Body of pancreas (tissue), 2 donors: ENCODE measurements around the gene ZNF574.

DNA sequence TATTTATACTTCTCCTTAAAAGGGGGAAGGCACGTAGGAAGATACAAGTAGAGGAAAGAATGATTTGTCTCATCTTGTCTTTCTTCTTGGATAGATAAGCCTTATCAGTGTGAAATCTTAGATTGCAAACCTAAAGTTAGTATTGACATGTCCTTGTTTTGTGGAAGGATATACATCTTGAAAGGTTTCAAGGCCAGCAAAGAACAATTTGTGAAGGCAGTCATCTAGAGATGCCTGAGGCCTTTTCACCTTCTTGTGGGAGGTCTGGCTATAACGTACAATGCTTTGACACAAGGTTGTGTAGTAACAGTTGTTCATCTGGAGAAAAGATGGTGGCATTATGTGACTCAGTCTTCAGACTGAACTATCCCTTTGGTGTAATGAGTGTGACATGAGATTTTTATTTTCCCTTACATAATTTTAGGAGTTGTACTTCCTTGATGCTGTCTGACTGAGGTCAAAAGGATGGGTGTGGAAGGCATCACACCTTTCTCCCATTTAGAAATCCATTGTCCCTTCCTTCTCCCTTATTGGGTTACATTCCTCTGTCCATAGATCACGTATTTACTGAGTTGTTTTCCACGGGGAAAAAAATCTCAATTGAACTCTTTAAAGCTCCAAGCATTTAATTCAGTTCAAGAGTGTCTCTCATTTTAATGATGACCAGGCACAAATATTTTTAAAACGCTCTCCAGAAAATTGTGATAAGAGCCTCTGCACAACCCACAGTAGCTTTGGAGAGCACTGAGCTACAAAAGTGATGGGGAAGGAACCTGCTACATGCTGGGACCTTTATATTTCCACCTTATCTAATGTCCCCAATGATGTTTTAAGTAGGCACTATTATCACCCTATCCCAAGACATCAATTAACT, 14.4 kb upstream of the CEACAM6 start:
- PRO-cap = no peak
- RAMPAGE, long total RNA, 2 experiments = no peak in any of the 2 experiments

- PRO-cap = unidirectional peak, minus-strand start at chr19:41897843
- RAMPAGE, long total RNA, 2 experiments = no peak in any of the 2 experiments
Observed at GRCh38 chr19:41897603-41897963, 14.6 kb downstream of the ARHGEF1 start.

DNA sequence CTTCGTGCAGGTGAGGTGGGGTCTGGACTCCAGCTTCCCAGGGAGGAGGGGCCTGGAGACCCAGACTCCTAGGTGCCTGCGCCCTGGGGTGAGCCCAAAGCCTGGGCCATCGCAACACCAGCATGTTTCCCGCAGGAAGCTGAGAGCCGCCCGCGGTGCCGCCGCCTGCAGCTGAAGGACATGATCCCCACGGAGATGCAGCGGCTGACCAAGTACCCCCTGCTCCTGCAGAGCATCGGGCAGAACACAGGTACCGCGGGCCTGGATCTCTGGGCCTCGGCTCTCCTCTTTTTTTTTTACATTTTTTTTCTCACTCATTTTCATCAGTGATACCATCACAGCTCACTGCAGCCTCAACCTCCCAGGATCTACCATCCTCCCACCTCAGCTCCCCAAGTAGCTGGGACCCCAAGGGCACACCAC, 19.7 kb downstream of the ARHGEF1 start:
- PRO-cap = unidirectional peak, minus-strand start at position 167 of the sequence
- RAMPAGE, long total RNA, 2 experiments = no peak in any of the 2 experiments

DNA sequence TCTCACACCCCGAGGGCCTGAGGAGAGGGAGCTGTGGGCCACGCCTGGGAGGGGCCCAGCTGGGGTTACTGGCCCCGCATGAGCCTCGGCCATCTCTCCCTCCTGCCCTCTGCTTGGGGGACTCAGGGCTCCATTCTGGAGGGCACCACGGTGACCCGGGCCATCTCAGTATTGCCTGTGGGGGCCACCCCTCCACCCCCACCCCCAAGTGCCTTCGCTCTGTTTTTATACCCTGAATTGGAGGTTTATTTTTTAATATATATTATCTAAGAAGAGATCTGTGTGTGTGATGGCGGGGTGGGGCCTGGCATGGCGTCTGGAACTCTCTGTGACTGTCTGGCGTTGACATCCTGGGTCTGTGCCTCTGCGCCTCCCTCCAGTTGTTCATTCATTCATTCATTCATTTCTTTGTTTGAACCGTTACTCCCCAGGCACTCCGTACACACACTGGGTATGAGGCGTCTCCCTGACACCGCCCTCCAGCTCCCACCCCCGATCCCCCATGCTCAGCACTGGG, 21.0 kb downstream of the ERFL start:
- PRO-cap = no peak
- RAMPAGE, long total RNA, 2 experiments = no peak in any of the 2 experiments

DNA sequence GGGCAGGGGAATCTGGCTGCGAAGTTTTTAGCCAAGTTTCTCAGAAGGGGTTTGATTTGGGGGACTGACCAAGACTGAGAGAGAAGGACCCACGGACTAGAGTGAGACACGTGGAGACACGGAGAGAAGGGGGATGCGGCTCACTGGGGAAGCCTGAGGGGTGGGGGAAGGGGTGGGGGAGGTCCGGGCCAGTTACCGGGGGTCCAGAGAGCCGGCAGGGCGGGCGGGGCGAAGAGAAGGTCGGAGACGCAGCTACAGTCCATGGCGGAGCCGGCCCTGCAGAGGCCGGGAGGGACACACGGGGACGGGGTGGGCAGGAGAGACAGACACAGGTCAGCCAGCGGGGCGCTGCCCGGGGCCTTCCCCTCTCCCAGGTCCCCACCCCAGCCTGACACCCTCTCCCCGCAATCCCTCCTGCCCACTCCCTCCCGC, 15.6 kb downstream of the ERFL start:
- PRO-cap = no peak
- RAMPAGE, long total RNA, 2 experiments = no peak in any of the 2 experiments

- PRO-cap = no peak
- RAMPAGE, long total RNA, 2 experiments = no peak in any of the 2 experiments
Observed at GRCh38 chr19:41913089-41913453, 15.2 kb downstream of the ERFL start.

DNA sequence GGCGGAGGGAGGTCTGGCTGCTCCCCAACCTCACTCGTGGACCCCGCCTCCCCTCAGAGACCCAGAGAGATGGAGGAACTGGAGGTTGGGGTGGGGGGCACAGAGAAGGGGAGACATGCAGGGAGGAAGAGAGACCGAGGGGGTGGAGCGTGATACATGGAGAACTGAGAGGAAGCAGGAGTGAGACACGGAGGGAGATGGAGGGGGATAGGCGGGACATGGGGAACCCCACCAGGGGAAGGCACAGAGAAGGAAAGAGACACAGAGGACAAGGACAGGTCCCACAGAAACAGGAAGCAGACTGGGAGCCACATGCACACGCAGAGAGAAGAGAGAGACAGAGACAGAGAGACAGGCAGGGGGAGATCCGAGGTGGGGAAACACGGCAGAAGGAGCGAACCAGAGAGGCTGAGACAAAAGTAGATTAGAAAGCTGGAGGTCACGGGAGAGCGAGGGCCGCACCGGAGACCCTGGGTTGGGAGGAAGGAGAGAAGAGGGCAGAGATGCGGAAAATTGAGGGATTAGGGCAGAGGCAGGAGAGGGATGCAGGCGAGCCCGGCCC, 7.0 kb downstream of the ERFL start:
- PRO-cap = no peak
- RAMPAGE, long total RNA, 2 experiments = no peak in any of the 2 experiments

- PRO-cap = no peak
- RAMPAGE, long total RNA, 2 experiments = no peak in any of the 2 experiments
Observed at GRCh38 chr19:41936476-41936694, 8.1 kb upstream of the ERFL start.

DNA sequence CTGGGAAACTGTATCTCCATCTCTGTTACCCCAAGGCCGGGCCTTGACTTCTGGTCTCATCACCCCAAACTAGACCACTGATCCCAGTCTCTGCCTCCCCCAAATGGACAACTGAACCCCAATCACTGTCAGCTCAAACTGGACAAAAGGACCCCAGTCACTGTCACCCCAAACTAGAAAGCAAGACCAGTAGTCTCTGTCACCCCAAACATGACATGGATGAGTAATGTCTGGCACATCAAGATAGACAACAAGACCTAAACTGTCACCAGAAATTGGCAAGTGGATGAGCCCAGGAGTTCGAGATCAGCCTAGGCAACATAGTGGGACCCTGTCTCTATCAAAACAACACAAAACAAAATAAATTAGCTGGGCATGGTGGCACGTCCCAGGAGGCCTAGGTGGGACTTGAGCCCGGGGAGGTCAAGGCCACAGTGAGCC, 12.1 kb downstream of the RABAC1 start:
- PRO-cap = no peak
- RAMPAGE, long total RNA, 2 experiments = no peak in any of the 2 experiments

DNA sequence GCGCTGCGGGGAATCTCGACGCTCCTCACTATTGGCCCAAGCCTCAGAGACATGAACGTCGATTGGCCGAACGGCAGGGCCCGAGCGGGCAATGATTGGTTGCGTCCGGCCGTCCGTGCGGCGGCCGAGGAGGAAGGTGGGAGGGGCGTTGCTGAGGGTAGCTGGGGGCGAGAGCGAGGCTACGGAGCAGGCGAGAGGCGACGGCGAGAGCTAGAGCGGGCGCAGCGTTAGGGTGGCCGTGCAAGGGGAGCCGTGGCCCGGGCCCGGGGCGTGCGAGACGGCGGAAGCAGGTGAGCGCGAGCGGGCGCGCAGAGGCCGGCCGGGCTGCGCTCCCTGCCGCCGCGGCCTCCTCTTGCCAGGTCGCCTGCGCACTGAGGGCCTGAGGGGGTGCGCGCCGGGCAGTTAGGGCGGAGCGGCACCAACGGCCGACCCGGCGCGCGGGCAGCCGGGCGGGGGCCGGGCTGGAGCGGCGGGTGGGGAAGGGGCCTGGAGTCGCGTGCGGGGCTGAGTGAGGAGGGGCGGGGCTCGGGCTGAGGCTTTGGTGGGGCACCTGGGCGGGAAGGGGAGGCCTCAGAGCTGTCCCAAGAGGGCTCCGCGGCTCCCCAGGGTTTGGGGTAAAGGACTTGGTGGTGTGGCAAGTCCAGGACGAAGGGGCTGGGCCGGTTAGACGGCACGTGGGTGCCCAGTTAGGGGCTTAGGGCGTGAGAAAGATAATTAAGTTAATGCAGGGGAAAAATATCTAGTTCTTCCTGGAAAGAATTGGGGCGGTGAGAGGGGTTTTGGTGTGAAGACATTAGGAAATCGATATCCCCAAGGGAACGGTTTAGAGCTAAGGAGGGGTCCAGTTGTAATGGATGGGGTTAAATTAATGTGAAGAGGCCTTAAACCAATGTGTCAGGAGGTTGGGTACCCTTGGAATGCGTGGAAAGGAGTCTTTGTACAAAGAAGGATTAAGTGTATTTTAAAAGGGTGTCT, at the start of gene ZNF574:
Gene ZNF574 (plus strand): TSS at position 170 of the 975 bp plus-strand sequence.
- PRO-cap = bidirectional peak, plus-strand start at position 189 of the sequence, minus-strand start outside the sequence; bidirectional peak, plus-strand start at position 374 of the sequence, minus-strand start at position 373 of the sequence
- RAMPAGE, long total RNA, 2 experiments = start-site peak on the plus strand in 2 of 2 experiments, centred at positions 161 to 177 of the sequence, 31 to 44 reads per replicate

- PRO-cap = no peak
- RAMPAGE, long total RNA, 2 experiments = no peak in any of the 2 experiments
Observed at GRCh38 chr19:42079485-42080274, 3.7 kb downstream of the ZNF574 start.

- PRO-cap = bidirectional peak, plus-strand start at chr19:42115594, minus-strand start at chr19:42115439
- RAMPAGE, long total RNA, 2 experiments = no peak in any of the 2 experiments
Observed at GRCh38 chr19:42115249-42116154, 16.7 kb downstream of the POU2F2 start.

- PRO-cap = no peak
- RAMPAGE, long total RNA, 2 experiments = start-site peak on the minus strand in 1 of 2 experiments, at chr19:42248637-42248864 at its widest, 7 reads per replicate
Observed at GRCh38 chr19:42248450-42248892, 6.1 kb upstream of the GSK3A start.

- PRO-cap = bidirectional peak, plus-strand start at chr19:42256114, minus-strand start at chr19:42256076
- RAMPAGE, long total RNA, 2 experiments = no peak in any of the 2 experiments
Observed at GRCh38 chr19:42255718-42256665, 1.1 kb upstream of the ERF start.

DNA sequence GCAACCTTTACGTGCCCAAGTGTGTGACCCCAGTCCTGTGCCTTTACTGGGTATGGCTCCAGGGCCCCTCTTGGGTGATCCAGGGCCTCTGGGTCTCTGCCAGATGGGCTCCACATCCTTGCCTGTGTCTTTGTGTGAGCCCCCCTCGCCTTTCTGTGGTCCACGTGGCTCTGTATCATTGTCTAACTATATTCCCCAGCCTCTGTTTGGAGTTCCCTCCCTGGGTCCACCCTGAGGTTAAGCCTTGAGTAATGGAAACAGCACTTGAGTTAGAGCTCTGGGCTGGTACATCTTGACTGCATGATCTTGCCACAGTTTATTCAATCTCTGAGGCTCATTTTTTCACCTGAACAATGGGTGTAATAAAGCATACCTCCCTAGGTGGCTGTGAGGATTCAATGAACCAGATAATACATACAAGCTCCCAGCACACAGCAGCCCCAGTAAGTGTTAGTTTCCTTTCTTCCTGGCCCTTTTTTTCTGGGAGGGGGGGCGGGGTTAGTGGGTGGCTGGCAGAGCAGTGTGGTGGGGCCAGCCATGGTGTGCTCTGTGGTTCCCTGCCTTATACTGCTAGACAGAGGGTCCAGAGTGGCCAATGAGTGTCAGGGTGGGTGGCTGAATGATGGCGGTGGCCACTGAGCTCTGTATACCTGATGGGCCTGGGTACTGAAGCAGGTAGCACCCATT, 13.5 kb downstream of the CIC start:
- PRO-cap = no peak
- RAMPAGE, long total RNA, 2 experiments = no peak in any of the 2 experiments

DNA sequence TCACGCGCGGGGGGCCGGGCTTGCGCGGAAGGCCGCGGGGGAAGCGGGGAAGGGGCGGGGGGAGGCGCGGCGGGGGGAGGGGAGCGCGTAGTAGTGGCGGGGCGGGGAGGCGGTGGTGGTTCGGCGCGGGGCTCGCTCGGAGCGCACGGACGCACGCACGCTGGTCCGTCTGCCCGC, 14.8 kb downstream of the CIC start:
- PRO-cap = bidirectional peak, plus-strand start at position 118 of the sequence, minus-strand start outside the sequence
- RAMPAGE, long total RNA, 2 experiments = no peak in any of the 2 experiments

DNA sequence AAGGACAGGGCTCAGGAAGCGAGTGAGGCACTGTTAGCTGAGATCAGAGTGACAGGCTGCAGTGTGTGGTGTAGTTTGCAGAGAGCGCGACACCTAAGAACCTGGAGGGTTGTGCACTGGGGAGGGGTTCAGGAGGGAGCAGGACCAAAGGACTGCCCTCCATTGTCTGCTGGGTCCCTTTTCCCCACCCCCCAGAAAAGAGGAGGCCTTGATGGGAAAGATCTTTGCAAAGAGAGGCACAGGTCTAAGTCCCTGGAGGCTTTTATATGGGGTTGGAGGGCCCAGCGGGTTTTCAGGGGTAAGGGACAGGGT, 16.0 kb downstream of the CIC start:
- PRO-cap = no peak
- RAMPAGE, long total RNA, 2 experiments = no peak in any of the 2 experiments

GRCh38 chr19:42291912-42292496, 9.9 kb upstream of the PRR19 start:
- PRO-cap = no peak
- RAMPAGE, long total RNA, 2 experiments = no peak in any of the 2 experiments

- PRO-cap = bidirectional peak, plus-strand start at chr19:42401737, minus-strand start at chr19:42401642
- RAMPAGE, long total RNA, 2 experiments = no peak in any of the 2 experiments
Observed at GRCh38 chr19:42401064-42401850, 11.2 kb upstream of the CNFN start.

GRCh38 chr19:42466225-42467588, 24.0 kb upstream of the CXCL17 start:
- PRO-cap = no peak
- RAMPAGE, long total RNA, 2 experiments = no peak in any of the 2 experiments